Mesothelial cell of epicardium (in vitro differentiated cells): ENCODE measurements around a stretch of chr2.

GRCh38 chr2:237700463-237701707 lies 73.5 kb downstream of the LRRFIP1 start:
- PRO-cap: no peak

GRCh38 chr2:237864018-237864911 lies 4.8 kb downstream of the RAMP1 start:
- PRO-cap: no peak

- PRO-cap: no peak
These were observed 13.9 kb downstream of the RAMP1 start for GRCh38 chr2:237873291-237873817.

GRCh38 chr2:237881505-237882051 lies 22.2 kb downstream of the RAMP1 start:
- PRO-cap: no peak

DNA sequence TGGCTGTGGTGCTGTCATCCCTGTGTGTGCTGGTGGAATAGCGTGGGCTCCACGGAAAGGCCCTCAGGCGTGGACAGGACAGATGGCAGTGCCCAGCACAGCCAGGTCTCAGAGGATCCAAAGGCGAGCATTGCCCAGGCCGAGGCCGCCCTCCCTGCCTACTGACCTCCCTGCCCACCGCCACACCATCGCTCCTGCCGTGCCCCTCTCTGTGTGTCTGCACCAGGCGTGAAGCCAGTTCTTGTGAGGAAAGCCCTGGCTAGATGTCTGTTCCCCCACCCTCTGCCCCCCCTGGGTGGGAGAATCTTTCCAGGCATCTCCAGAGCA lies 26.1 kb downstream of the RAMP1 start:
- PRO-cap: no peak

- PRO-cap: no peak
These were observed 26.5 kb downstream of the RAMP1 start for GRCh38 chr2:237885847-237886420.

GRCh38 chr2:237956333-237956809 lies 10.4 kb upstream of the UBE2F start:
- PRO-cap: no peak

GRCh38 chr2:238108427-238109367 lies 8.6 kb downstream of the ESPNL start:
- PRO-cap: no peak

GRCh38 chr2:238177135-238177806 lies 18.5 kb downstream of the ERFE start:
- PRO-cap: no peak

GRCh38 chr2:238202044-238202651 lies 1.3 kb downstream of the ILKAP start:
- PRO-cap: no peak

DNA sequence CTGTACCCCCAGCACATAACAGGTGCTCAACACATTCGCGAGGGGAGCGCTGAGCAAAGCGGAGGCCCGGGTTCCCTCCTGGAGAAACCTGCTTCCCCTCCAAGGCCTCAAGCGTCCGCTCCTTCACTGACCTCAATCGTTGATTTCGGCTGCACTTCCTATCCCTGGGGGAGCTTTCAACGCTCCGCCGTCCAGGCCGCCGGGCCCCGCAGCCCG lies 8.7 kb downstream of the HES6 start:
- PRO-cap: no peak

GRCh38 chr2:238263224-238264158 lies 23.7 kb upstream of the HES6 start:
- PRO-cap: no peak

GRCh38 chr2:238288743-238289864 lies 694 bp upstream of the PER2 start:
- PRO-cap: bidirectional peak, plus-strand start at chr2:238288978, minus-strand start at chr2:238288794

DNA sequence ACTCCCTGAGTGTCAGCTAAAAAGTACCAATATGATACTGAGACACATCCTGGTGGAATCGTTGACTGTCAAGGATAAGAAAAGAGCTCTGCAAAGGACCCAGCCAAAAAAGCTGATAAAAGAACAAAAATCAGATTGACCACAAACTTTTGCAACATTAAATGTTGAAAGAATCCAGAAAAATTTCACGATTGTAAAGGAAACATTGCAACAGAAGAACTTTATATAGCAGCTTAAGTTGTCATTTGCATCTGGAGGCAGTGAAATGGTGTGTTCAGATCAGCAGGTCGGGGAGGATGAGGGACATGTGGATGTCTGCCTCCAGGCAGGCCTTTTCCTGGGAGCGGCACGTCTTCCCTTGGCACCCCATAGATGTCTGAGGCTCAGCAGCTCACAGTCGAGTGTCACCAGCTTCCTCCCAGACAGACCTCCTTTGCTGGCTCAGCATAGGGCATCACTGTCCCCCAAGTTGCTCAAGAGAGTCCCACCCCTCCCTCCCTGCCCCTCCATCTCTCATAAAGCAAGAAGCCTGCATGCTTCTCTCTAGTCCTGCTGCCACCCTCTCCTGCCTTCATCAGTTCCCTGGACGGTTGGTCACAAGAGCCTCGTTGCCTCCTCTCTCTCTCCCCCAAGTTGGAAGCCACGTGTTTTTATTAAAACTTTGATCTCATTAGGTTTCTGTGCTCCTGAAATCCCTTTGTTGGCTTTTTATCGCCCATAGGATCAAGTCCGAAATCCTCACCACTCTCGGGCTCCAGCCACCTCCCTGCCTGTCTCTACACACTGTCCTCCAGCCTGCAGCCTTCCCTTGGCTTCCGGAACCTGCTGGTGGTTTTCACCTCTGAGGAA lies 44.2 kb upstream of the ASB1 start:
- PRO-cap: no peak

DNA sequence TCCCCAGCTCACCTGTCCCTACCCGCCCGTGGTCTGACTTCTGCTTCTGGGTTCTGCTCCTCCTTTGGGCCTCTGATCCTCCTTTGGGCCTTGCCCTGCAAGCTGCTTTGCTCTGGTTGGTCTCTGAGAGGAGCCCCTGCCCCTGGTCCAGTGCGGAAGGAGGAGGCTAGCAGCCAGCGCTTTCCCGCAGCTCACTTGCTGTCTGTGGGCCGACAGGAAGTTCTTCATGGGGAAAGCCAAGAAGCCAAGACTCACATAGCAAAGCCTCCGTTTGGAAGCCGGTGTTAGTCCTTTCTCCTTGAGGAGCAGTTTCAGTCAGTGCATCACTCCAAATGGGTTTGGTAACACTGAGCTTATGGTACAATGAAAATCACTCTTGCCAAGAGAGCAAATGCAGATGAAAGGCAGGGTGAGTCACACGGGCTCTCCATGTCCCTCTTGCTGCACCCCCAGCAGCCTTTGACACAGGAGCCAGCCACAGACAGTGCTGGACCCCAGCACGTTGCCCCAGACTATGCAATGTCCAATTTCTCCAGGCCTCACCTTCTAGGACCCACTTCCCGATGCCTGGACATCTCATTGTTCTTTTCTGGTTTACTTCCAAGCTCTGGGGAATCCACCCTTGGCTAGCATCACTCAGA lies 174.7 kb downstream of the ASB1 start:
- PRO-cap: no peak

DNA sequence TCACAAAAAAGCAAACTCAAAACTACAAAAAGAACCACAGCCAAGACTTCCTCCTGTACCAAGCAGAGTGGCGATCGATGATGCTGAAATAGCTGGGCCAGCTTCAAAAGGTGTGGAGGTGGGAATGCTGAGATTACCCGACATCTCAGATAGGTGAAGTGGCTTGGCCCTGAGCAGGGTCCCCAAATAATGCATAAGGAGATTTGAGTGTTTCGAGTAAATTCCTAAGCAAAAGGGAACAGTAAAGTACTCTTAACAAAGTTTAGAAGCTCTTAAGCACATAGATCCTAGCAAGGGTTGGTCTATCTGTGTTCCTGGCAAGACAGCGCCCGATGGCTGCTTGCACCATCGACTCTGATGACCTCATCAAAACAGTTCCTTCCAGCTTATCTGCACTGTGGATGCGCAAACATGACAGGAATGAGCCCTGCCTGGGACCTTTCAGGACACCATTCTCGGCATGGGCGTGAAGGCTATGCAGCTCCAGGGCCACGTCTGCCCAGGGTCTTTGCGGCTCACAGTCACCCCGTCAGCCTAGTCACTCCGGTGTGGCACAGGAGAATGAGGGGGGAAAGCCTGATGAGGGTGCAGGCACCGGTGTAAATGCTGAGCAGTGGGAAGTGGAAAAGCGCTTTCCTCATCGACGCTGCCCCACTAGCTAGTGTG lies 147.9 kb upstream of the TWIST2 start:
- PRO-cap: no peak

GRCh38 chr2:238703660-238703998 lies 144.3 kb upstream of the TWIST2 start:
- PRO-cap: no peak

DNA sequence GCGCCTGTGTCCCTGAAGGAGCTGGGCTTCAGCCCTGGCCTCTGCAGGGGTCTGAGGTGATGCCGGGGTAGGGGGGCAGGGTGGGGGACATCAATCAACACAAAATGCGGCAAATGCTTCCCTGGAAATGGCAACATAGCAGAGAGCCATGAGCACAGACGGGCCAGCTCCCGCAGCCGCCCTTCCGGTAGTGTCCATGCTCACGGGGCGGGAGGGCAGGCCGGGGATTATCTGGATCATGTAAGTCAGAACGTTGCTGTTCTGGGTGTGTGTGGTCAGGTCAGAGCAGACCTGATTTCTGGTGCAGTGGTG lies 56.5 kb upstream of the TWIST2 start:
- PRO-cap: no peak

DNA sequence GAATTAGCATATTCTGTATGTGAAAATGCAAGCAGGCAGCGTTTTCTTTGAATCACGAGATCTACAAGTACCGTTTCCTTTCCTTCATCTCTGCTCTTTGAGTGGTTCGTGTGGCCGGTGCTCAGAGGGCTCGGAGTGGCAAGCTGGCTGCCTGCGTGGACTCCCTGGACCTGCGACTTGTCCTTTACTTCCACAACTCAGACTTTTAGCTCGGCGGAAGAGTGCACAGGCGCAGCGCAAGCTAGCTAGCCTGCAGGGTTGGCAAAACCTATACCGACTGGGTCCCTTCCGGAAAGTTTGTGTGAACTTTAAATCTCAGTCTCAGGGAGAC lies 6.9 kb downstream of the TWIST2 start:
- PRO-cap: no peak

DNA sequence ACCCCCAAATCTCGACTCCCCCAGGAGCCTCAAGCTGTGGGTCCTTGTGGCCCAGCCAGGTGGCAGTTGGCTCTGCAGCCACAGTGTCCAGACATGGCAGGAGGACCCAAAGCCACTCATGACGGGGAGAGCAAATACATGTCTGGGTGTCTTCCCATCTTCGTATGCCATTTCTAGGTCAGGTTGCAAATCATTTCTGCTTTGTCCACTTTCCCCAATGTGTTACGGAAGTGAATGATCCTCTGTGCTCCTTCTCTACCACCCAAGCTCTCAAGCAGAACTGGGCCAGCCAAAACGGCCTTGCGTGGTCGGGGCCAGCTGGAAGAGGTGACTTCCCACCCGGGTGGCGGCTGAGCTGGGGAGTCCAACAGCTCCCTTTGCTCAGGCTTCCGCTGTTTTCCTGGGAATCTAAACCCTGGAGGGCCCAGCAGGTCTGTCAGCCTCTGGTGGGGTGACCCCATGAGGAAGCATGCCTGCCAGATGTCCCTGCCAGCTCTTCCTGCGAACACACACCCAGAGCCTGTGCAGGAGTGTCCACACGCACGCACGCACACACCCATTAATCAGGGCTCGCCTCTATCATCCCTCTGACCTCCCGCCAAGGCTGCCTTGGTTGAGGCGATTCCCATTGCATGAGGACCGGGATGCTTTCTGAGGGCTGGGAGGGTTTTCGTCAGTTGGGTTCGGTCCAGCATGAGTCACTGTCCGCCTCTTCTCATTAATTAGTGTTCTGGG lies 90.5 kb downstream of the TWIST2 start:
- PRO-cap: no peak